Kidney (tissue), 2 donors: ENCODE data around the genes RBBP8, RMC1, LAMA3 and IMPACT.

GRCh38 chr18:21852014-21852404 lies 111.4 kb downstream of the MIB1 start:
- PRO-cap, result no peak
- RRBS, result no CpG with 5 or more reads among the region's 1 CpG

DNA sequence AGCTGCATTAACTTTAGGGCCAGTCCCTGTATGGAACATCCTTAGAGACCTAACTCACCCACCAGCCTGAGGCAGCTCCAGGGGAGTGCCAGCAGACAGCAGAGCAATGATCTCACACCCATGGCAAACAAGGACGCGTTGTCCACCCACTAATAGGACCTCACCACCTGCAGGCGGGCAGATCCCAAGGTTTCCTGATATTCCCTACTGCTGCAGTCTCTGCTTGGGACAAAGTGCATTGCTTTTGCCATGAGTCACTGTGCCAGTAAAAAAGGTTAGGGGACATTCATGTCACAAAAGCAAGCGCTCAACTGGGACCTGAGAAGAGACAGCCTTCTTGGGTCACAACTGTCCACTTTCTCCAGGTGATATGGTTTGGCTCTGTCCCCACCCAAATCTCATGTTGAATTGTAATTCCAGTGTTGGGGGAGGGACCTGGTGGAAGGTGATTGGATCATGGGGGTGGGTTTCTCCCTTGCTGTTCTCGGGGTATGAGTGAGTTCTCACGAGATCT lies 160.1 kb downstream of the MIB1 start:
- PRO-cap, result no peak
- RRBS, result no CpG with 5 or more reads among the region's 6 CpGs

GRCh38 chr18:22167494-22168230 lies 1.7 kb upstream of the GATA6 start:
- PRO-cap, result bidirectional peak, plus-strand start at chr18:22167630, minus-strand start at chr18:22167373; unidirectional peak, minus-strand start at chr18:22167679; bidirectional peak, plus-strand start at chr18:22168047, minus-strand start at chr18:22167768
- RRBS, result no CpG with 5 or more reads among the region's 33 CpGs

GRCh38 chr18:22223217-22224106 lies 54.1 kb downstream of the GATA6 start:
- PRO-cap, result no peak
- RRBS, result 11% methylated on average over 4 of the region's 15 CpGs

DNA sequence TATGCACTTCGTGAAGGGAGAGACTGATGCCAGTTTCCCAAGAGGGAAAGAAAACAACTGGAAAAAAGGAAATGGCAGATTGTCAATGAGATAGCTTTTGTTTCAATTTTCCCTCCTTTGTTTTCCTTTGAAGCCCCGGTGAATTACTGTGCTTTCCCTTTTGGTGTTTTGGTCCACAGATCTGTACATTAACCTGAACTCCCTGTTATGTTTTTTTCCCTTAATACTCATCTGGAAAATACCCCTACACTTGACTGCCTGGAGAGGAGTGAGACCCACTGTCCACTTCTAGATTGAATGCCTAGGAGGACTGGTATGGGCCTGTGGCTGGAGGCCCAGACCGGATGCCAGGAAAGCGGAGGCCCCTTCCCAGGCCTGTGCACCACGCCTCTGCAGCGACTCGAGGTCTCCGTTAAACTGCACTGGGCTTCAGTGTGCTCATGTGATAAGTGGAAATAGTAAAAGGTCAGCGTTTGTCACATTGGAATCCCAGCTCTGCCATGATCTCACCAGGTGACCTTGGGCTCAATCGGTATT lies 106.4 kb downstream of the GATA6 start:
- PRO-cap, result no peak
- RRBS, result no CpG with 5 or more reads among the region's 10 CpGs

DNA sequence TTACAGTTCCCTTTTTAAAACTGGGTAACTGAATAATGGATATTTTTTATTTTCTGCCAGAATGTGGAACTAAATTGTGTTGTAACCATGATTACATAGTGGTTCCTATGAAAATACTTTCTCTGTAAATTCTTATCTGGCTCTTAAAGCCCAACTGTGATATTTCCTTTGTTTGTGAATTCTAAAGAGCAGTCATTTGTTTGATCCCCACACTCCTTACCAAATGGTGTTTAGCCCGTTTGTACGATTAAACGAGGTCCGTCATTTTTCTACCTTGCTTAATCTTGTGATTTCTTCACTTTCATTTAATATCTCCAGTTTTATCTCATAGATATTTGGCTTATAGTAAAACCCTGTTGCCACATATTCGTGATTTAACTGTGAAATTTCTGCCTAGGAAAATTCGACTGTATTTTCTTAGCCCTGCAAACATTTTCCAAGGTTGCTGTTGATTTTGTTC lies 116.3 kb downstream of the CTAGE1 start:
- PRO-cap, result no peak
- RRBS, result no CpG with 5 or more reads among the region's 6 CpGs

- PRO-cap, result no peak
- RRBS, result no CpG with 5 or more reads among the region's 13 CpGs
Measured at GRCh38 chr18:22604218-22605260, 186.8 kb upstream of the CTAGE1 start.

GRCh38 chr18:22932845-22934180 lies at the start of gene RBBP8:
TSS of gene RBBP8 (plus strand) at chr18:22933328.
- PRO-cap, result unidirectional peak, plus-strand start at chr18:22933144; bidirectional peak, plus-strand start at chr18:22933412, minus-strand start at chr18:22933232; bidirectional peak, plus-strand start at chr18:22933871, minus-strand start at chr18:22933826
- RRBS, result 2% methylated on average over 21 of the region's 107 CpGs

GRCh38 chr18:23265418-23265748 lies 130.1 kb downstream of the CABLES1 start:
- PRO-cap, result no peak
- RRBS, result no CpG with 5 or more reads among the region's 4 CpGs

DNA sequence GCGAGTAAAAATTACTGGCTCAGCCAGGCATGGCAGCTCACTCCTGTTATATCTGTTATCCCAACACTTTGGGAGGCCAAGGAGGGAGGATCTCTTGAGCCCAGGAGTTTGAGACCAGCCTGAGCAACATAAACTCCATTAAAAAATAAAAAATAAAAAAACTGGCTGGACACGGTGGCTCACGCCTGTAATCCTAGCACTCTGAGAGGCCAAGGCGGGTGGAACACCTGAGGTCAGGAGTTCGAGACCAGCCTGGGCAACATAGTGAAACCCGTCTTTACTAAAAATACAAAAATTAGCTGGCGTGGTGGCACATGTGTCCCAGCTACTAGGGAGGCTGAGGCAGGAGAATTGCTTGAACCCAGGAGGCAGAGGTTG lies 22.7 kb upstream of the RMC1 start:
- PRO-cap, result no peak
- RRBS, result no CpG with 5 or more reads among the region's 7 CpGs

- PRO-cap, result bidirectional peak, plus-strand start at chr18:23503486, minus-strand start at chr18:23503312
- RRBS, result 1% methylated on average over 28 of the region's 41 CpGs
Measured at GRCh38 chr18:23502882-23503427, 356 bp upstream of the RMC1 start.

GRCh38 chr18:23503428-23504549 lies at the start of gene RMC1:
TSS of gene RMC1 (plus strand) at chr18:23503511.
- PRO-cap, result bidirectional peak, plus-strand start at chr18:23503486, minus-strand start at chr18:23503312
- RRBS, result 1% methylated on average over 41 of the region's 95 CpGs

DNA sequence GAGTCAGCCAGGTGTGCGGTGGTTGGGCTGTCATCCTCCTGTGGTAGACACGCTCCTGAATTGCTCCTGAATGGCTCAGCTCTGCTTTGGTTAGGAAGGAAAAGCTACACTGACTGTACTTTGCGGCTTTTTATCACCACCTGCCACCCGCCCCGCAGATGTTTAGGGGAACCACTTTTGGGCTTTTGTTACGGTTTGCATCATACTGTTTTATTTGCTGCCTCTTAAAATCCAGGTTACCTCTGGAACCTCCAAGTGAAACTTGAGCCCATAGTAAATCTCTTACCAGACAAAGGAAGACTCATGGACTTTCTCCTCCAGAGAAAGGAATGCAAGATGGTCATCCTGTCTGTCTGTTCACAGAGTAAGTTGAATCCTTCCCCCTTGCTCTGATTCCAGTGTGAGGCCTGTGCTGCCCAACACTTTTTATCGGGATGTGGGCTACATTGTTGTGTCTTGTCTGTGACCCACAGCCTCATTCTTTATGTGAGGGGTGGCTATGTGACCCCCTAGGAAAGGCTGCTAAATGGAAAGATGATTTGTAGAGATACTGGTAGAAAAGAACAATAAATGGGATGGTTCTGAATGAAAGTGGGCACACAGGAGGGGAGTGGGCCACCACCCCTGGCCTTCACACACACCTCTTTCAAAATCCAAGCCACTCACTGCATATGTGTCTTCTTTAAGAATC lies 23.2 kb downstream of the RMC1 start:
- PRO-cap, result no peak
- RRBS, result no CpG with 5 or more reads among the region's 7 CpGs

DNA sequence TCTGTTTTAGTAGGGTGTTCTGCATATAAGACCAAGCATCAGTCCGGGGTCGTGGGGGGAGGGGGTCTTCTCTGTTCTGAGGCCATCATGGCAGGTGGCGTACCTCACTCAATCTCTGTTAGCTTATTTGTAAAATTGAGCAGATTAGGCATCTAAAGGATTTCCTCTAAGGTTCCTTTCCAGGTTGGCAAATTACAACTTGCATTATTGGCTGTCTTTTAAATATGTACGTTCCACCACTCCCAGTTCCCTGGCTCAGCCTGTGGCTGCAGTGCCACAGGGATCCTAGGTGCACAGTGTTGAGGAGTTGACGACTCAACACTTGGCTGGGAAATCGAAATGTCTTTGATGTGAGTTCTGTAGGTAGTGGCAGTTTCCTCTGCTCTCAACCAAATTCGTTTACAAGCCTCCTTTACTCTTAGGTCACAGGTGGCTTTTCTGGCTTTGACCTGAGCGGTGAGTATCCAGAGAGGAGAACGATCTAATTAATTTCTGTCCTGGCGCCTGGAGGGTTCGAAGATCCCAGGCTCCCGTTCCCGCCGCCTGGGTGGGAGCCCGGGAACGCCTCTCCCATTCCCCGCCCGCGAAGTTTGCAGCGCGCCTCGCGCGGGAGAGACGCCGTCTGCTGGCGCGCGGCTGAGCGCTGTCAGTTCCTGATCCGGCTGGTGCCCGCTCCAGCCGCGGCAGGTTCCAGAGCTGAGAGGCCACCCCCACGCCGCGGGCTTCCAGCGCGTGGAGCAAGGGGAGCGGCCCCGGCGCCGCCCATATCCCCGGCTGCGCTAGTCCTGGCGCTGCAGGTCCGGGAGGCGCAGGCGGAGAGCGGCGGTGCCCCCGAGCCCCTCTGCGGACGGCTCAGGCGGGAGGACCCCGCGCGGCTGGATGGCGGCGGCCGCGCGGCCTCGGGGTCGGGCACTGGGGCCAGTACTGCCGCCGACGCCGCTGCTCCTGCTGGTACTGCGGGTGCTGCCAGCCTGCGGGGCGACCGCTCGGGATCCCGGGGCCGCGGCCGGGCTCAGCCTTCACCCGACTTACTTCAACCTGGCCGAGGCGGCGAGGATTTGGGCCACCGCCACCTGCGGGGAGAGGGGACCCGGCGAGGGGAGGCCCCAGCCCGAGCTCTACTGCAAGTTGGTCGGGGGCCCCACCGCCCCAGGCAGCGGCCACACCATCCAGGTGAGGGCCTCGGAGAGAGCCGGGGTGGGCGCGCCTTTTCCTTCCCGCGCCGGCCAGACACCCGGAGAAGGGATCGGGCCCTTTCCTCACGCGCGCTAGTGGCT lies at the start of gene LAMA3:
Gene LAMA3, plus strand, starts transcription at position 649 of the 1,277 bp plus-strand sequence.
- PRO-cap, result unidirectional peak, plus-strand start at position 649 of the sequence; unidirectional peak, plus-strand start at position 796 of the sequence
- RRBS, result 4% methylated on average over 31 of the region's 102 CpGs

GRCh38 chr18:23828400-23828786 lies 139.1 kb downstream of the LAMA3 start:
- PRO-cap, result no peak
- RRBS, result no CpG with 5 or more reads among the region's 3 CpGs

- PRO-cap, result no peak
- RRBS, result no CpG with 5 or more reads among the region's 2 CpGs
Measured at GRCh38 chr18:24016679-24017078, 2.1 kb downstream of the TTC39C start.

- PRO-cap, result no peak
- RRBS, result no CpG with 5 or more reads among the region's 7 CpGs
Measured at GRCh38 chr18:24120065-24120653, 18.7 kb upstream of the CABYR start.

- PRO-cap, result no peak
- RRBS, result no CpG with 5 or more reads among the region's 3 CpGs
Measured at GRCh38 chr18:24199567-24200072, 60.8 kb downstream of the CABYR start.

DNA sequence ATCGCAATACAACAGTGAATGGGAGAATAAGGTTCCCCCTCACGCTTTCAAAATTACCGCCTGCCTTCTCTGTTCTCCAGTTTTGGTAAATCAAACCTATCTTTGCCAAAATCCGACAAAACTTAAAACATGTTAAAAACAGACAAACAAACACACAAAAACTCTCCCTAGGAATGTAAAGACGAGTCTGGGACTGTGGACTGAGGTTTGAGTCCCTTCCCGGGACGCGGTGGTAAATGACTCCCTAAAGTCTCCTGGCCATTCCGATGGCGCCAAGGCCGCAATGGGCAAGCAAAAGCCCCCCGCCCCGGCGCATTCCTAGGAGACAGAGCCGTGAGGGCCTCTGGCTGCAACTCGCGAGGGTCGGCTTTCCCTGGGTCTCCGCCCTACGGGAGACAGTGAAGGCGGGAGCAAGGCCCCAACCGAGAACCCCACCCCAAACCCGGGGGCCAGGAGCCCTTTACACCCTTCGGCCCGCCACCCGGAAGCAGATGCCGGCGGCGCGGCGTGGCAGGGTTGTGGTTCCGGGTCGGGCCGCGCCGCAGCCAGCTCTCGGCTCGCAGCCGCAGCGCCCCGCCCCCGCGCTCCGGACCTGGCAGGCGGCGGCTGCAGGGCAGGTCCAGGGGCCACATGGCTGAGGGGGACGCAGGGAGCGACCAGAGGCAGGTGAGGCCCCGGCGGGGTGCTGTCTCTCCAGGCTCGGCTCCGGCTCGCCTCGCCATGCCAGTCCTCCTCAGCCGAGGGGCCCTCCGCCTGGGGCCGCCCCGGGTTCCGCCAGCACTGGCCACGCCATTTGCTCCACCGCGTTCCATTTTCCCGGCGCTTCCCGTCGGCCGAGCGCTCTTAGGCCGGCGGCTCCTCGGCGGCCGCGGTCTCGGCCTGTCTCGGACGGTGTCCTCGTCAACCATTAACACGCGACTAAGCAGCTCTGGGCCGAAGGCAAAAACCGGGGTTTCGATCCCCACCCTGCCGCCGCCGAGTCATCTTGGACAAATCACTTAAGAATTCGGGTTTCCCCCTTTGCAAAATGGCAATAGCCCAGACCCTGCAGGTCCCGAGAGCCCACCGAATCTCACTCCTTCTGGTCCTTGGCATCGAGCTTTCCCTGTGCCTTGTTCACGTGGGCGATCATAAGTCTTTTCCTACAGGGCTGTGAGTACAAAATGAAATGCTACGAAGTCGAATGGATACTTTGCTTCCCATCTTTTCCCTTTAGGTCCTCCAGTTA lies at the start of gene IMPACT:
Gene IMPACT, plus strand, starts transcription at position 544 of the 1,228 bp plus-strand sequence.
- PRO-cap, result bidirectional peak, plus-strand start at position 659 of the sequence, minus-strand start at position 489 of the sequence
- RRBS, result 2% methylated on average over 49 of the region's 94 CpGs

DNA sequence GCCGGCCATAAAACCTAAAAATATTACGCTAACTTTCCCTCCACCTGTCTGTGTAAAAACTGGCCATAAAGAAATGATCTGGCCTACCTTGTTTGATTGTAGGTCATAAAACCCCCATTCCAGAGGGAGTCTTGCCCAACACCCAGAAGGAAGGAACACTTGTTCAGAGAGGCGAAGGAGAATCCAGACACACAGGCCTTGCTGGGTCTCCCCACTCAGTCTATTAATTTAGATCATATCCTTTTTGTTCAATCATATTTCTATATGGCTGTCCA lies 344.7 kb downstream of the HRH4 start:
- PRO-cap, result no peak
- RRBS, result no CpG with 5 or more reads among the region's 3 CpGs